NB4 (cell line): ENCODE measurements around the gene ALKBH5.

- RRBS: no CpG with 5 or more reads among the region's 3 CpGs
Observed at GRCh38 chr17:17272903-17273211, 8.2 kb downstream of the COPS3 start.

DNA sequence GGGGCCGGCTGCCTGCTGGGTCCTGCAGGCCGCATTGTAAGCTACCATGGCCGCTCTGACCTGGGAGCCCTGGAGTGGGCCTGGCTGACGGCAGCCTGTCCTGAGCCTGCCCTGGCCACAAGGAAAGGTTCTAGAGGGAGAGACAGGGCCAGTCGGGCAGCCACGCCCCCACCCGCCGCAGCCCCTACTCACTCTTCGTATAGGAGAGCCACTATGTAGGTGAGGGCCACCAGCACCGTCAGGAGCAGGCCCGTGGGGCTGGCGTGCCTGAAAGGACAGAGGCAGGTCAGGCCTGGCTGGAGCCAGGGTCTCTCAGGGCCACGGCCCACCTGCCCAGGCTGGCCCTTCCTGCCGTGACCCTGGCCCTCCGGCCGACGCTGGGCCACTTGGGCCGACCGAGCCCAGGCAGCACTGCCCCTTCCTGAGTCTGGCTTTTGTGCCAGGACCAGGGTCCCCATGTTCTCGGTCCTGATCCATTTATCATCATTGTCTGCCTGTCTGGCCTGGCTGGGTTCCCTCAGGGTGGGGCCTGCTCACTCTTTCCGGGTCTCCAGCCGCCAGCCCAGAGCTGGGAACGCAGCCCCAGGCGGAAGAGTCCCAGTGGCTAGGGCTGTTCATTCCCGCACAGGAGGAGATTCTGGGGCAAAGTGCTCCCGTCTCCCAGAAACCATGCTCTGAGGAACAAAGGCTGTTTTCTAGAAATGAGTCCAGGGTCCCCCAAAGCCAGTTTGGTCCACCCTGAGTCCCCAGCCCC is 10.0 kb upstream of the RASD1 start:
- RRBS: no CpG with 5 or more reads among the region's 26 CpGs

DNA sequence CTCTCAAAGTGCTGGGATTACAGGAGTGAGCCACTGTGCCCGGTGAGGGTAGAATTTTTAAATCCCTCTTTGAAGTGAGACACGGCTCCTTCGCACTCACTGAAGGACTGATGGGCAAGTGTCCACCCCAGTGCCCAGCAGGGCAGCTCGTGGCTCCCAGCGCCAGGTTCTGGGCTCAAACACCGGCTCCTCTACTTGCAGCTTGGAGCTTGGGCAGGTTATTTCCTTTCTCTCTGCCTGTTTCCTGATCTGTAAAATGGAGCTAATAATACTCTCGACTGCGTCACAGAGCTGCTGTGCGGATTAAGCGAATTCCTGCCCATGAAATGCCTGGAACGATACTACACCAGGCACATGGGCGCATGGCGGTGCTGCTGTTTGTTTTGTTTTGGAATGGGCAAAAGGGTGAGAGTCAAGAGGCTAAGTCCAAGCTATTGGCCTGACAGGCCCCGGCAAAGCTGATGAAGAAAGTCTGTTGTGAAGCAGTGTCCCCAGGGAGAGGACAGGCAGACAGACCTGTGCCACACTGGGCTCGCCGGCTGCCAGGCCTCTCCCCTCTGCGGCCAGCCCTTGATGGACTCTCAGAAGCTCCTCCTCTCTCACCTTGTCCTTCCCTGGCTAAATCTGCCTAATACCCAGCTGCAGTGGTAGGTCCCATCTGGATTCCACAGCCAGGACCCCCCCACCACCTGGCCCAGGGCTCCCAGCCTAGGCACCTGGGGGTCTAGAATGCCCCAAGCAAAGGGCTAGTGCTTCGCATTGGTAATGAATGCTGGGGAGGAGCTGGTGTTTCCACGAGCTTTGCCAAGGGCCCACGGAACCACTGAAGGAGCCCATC is 31.3 kb upstream of the RASD1 start:
- RRBS: 90% methylated on average over 3 of the region's 20 CpGs

- RRBS: no CpG with 5 or more reads among the region's 5 CpGs
Observed at GRCh38 chr17:17565531-17566133, 25.9 kb downstream of the PEMT start.

GRCh38 chr17:17581454-17582179 is 9.9 kb downstream of the PEMT start:
- RRBS: 95% methylated on average over 3 of the region's 10 CpGs

DNA sequence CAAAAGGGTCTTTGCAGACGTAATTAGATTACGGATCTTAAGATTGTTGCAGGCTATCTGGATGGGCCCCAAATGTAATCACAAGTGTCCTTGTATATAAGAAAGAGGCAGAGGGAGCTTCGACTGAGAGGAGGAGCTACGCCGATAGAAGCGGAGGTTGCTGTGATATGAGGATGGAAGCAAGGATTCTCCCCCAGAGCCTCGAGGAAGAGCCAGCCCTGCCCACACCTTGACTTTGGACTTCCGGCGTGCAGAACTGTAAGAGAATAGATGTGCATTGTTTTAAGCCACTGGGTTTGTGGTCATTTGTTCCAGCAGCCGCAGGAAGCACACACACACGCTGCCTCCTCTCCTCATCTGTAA is 10.5 kb upstream of the RAI1 start:
- RRBS: no CpG with 5 or more reads among the region's 11 CpGs

DNA sequence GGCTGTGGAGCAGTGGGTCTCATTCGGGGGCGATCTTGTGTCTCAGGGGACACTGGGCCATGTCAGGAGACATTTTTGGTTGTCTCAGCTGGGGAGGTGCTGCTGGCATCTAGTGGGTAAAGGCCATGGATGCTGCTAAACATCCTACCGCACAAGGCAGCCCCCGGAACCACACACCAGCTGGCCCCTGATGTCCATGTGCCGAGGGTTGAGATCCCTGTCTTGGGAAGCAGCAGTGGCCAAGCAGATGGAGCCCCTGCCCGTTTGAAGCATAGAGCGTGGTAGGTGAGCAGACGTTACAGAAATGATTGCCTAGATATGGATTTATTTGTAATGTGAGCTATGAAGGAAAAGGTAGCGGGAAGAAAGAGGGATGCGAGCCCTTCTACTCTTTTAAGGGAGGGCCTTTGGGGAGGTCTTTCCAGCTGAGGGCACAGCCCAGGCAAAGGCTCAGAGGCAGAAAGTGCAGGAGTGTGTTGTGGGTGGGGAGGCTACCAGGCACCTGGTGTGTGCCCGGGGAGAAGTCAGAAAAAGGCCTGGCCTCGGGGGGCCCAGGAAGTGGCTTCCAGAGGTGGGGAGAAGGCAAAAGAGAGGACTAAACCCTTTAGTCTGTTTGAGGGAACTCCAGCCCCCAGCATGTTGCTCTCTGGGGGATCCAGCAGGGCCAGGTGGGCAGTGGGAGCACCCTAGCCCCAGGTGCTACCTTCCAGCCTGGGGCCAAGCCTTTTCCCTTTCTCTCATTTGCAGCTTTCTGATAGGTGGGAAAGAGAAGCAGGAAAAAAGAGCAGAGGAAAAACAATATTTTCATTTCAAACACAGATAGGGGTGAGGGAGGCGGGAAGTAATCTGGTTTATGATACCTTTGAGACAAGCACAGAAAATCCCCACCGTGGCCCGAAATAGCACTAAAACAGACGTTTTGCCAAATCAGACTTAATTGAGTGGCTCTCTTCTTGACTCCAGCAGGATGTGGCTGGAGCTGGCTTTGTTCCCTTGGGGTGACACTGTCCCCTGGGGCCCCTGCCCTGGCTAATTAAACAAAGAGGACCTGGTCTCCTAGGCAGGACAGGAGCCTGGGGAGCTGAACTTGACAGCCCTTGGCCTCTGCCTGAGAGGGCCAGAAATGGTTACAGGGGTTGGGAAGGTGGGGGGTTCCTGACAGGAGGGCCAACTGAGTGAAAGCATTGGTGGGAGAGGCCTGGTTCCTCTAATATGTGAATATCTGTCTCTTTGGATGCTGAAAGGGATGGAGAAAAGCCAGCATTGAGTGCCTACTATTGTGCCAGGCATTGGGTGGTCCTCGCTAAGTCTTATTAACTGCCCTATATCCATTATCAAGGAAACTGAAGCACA is 10.3 kb downstream of the RAI1 start:
- RRBS: no CpG with 5 or more reads among the region's 17 CpGs

DNA sequence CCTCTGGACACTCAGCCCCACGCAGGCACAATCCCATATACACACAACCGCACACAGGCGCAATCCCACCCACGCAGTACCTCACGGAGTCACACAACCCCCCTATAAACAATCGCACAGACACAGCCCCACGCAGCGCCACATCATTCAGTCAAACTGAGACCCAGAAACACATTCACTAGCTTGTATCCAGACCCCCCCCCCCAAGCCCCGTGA is 41.8 kb downstream of the RAI1 start:
- RRBS: no CpG with 5 or more reads among the region's 9 CpGs

GRCh38 chr17:17781127-17781767 is 55.5 kb downstream of the SREBF1 start:
- RRBS: no CpG with 5 or more reads among the region's 18 CpGs

GRCh38 chr17:17783068-17784065 is 53.4 kb downstream of the SREBF1 start:
- RRBS: 2% methylated on average over 45 of the region's 90 CpGs

GRCh38 chr17:17814810-17815535 is 21.8 kb downstream of the SREBF1 start:
- RRBS: 92% methylated on average over 2 of the region's 16 CpGs

GRCh38 chr17:17816052-17816366 is 20.8 kb downstream of the SREBF1 start:
- RRBS: no CpG with 5 or more reads among the region's 11 CpGs

DNA sequence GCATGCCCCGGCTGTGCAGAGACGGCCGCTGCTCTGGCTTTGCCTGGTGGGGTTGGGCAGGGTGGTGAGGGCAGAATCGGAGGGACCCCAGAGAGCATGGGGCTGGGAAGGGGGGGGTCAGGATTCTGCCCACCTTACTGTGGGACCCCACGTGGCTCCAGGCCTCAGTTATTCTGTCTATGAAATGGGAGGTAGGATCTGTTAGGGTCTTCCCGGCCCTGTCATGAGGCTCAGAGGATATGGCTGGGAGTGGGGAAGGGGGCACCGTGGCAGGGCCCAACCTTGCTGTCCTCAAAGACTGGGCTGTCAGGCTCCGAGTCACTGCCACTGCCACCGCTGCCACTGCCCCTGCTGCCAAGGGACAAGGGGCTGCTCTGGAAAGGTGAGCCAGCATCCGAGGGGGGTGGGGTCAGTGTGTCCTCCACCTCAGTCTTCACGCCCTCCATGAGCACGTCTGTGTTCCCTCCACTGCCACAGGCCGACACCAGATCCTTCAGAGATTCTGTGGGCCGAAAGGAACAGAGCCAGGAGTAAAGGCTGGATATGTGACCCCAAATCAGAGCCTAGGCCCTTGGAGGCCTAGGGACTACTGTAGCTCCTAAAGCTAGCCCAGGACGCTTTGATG is 19.3 kb downstream of the SREBF1 start:
- RRBS: 96% methylated on average over 1 of the region's 15 CpGs

DNA sequence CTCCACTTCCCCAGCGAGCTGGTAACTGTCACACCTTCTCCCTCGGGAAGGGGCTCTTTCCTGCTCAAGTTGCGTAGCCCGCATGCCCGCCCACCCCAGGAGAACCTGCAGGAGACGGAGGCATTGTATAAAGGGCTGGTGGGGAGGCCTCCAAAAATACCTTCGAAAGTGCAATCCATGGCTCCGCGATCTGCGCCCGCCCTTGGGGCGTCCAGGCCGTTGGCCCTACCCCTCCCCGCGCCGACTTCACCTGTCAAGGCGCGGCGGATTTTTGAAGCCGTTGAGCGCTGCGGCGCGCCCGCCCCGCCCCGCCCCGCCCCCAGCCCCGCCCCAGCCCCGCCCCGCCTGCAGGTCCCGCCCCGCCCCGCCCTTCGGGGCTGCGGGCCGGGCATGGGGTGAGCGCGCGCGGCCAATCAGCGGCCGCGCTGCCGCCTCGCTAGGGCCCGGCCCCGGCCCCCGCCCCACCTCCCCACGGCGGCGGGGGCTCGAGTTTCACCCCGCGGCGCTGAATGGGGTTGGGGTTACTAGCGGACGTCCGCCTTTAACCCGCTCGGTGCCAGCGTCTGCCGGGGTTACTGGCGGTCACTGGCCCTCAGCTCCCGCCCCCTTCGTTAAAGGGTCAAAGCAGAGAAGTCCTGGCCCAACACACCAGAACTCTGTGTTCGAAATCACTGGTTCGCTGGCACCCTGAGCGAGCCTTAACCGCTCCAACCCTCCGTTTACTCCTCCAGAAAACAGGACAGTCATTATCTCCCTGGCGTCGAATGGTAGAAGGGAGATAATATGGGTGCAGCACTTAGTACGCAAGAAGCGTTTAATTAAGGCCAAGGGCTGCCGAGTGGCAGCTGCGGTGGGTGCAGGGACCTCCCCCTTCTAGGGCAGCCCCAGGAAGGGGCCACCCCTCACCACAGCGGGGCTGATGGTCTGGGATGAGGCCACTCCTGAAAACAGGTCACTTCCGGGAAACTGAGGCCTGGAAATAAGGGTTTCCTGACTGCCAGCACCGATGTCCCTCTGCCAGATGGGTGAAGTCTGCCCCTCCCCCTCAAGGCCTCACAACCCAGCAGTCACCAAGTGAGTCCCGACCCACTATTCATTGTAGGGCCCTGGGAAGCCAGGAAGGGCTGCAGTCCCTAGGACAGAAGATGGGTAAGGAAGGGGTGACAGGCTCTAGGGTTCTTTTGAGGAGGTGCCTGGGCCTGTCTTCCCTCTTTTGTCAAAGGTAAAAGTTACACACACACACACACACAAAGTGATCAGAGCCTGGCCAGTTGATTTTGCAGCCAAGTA is 13.0 kb downstream of the SREBF1 start:
- RRBS: under 1% methylated on average over 11 of the region's 81 CpGs

DNA sequence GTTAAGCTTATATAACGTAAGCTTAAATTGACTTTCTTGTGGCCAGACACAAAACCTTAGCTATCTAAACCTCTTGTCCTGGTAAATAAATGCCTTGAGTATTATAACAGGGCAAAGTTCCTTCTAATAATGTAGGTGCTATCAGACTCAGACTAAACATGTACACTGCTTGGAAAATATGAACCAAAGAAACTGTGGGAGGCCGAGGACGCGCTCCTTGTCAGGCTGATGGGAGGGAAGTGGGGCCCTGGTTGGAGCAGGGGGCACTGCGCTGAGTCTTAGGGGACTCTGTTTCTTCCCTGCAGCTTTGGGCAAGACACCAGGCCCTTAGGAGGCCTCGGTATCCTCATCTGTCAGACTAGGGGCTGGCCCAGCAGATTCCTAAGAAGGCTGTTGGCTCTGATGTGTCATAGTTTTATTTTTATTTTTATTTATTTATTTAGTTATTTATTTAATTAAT is 17.3 kb upstream of the SREBF1 start:
- RRBS: no CpG with 5 or more reads among the region's 6 CpGs

GRCh38 chr17:17983376-17983955 is 10.8 kb downstream of the DRC3 start:
- RRBS: no CpG with 5 or more reads among the region's 9 CpGs

DNA sequence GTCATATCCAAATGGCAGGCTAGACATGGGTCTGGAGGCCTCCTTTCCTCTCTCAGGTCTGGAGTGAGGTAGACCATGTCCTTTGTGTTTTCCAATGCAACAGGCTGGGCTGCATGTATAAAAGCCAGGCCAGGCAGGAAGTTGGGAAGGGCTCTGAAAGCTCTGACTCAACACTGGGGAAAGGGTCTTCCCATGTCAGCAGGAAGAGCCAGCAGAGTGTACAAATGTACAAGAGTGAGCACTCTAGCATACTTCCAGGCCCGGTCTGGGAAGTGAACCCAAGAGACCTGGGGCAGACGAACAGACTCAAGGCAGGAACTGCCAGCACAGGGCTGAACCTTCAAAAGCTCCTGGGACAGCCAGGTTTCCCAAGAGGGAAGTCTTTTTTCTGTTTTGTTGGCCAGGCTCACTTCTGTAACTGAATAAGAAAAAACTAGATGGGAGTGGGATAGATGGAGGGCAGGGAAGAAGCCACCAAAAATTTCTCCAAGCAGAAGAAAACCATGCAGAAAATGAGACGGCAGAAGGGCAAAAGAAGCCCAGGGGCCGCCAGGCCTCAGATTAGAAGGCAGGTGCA is 6.9 kb downstream of the ATPAF2 start:
- RRBS: no CpG with 5 or more reads among the region's 4 CpGs

DNA sequence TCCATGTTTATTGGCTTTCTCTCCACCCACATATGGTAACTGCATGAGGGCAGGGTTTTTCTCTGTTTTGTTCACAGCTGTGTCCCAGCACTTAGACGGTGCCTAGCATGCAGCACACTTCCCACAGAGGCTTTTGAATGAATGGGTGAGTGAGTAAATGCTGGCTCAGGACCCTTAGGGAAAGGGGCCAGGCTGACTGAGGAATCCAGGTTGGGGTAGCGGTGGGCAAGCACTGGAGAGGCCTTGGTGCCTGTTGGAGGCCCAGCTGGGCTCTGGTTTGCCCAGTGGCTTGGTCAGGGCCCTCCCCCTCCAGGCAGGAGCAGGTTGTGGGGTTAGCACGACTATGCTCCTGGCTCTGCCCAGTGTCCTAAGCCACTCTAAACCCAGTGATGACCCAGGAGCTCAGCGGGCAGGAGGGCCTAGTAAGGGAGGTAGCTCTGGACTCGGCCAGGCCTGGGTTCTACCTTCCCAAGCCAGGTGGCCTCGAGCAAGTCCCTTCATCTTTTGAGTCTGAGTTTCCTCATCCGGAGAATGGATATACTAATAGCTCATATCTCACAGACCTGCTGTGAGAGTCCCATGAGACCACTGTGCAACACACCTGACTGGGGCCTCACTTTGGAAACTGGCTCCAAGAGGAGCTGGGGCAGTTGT is 7.5 kb downstream of the MYO15A start:
- RRBS: no CpG with 5 or more reads among the region's 7 CpGs

GRCh38 chr17:18157972-18158722 is 25.5 kb upstream of the ALKBH5 start:
- RRBS: 82% methylated on average over 2 of the region's 30 CpGs

GRCh38 chr17:18183556-18184167 is at the start of gene ALKBH5:
Gene ALKBH5 (plus strand): TSS chr17:18183828.
- RRBS: under 1% methylated on average over 47 of the region's 80 CpGs